NALM6 (cell line): ENCODE measurements around the genes PORCN, KCND1 and EZHIP.

- PRO-cap: no peak
Measured at GRCh38 chrX:47569108-47569872, 8.3 kb downstream of the ARAF start.

DNA sequence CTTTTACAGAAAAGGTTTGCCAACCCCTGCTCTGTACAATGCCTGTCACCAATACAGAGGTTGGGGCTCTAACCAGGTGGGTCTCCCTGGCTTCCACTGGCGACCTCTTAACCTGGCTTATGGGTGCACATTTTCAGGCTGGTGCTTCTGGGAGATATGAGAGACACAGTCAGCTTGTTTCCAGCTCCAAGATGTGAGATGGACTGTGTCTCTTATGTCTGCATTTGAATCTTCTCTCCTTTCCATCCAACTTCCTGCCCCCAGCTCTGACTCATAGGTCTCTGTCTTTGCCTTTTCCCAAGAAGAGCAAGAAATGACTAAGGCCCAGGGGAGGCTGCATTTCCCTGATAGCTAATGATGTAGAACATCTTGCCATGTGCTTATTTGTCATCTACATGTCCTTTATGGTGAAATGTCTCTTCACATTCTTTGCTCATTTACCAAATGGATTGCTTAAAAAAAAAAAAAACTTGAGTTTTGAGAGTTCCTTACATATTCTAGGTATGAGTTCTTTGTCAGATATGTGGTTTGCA lies 3.2 kb upstream of the UXT start:
- PRO-cap: no peak

- PRO-cap: no peak
Measured at GRCh38 chrX:47862644-47863105, 26.0 kb downstream of the ZNF81 start.

- PRO-cap: no peak
Measured at GRCh38 chrX:48002214-48002867, 1.4 kb downstream of the ZNF182 start.

DNA sequence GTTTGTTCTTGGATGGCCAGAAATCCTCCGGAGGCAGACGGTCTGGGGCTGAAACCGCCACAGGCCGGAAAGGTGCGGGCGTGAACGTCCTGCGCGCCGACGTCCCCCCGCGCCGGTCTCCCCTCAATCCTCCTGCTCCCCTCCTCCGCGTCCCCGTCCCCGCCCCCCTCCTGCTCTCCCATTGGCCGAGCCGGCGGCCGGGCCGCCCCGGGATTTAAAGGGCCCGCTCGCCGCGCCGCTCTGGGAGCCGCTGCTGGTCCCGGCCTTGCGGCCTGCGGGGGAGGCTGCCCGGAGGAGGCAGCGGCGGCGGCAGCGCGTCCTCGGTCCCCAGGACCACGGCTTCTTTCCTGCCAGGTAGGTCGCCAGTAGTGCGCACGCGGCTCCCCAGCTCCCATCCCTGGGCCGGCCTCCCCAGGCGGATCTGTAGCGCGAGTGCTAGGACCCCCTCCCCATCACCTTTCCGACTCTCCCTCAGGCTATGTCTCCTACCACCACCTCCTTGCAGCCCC lies at the start of gene PORCN:
TSS of gene PORCN (plus strand) at position 243 of the 509 bp plus-strand sequence.
- PRO-cap: bidirectional peak, plus-strand start at position 245 of the sequence, minus-strand start at position 131 of the sequence

DNA sequence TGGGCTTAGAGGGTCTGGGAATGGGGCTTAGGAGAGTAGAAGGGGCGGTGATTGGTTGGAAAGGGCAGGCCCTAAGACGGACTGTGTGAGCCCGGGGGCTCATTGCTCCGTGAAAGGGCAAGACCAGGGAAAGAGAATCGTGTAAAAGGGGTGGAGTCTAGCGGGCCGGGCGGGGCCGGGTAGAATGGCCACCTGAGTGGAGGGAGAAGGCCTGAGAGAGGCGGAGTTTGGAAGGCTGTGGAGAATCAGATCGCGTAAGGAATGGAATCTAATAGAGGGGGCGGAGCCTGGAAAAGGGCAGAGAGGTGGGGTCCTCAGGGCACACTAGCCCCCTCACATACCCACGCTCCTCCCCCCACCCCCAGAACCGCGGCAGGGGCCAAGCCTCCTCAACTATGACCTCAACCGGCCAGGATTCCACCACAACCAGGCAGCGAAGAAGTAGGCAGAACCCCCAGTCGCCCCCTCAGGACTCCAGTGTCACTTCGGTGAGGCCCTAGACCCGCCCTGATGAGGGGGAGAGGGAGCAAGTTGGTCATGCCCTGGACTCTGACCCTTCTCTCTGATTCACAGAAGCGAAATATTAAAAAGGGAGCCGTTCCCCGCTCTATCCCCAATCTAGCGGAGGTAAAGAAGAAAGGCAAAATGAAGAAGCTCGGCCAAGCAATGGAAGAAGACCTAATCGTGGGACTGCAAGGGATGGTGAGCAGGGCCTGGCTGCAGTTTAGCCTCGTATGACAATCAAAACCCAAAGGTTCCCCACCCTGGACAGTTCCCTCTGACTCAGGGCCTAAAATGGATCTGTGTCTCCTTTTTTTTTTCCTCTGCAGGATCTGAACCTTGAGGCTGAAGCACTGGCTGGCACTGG lies 665 bp downstream of the HDAC6 start:
- PRO-cap: bidirectional peak, plus-strand start at position 248 of the sequence, minus-strand start at position 104 of the sequence

DNA sequence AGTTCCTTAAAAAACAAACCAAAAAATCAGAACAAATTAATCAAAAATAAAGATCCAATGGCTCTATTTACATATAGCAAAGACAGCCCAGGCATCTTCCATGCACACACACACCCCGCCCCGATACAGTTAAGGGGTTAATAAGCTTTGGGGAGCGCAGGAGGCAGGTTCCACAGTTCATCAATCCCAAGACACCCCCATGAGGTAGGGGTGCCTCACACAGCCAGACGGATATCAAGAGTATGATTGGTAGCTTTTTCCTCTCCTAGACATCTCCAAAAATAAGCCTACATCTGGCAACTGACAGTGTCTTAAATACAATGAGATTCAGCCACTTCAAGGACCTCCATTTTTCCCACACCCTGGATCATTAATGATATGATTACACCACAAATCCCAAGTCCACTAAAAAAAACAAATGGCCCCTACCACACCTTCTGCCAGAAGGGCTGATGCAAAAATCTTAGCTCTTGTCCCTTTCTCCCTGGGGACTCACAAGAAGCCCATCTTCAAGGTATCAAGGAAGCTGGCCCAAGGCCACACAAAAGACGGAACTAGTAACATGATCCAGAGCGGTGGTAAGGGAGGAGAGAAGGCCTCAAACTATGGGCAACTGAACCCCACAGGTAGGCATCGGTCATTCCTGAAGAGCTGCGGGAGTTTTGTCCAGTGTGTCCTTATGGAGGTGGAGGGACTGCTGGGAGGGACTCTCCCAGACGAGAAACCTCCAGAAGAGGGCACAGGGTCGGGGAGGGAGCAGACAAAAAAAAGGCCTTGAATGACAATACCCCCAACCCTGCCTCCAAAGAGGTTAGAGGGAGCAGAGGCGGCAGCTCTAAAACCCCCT lies 6.2 kb downstream of the PQBP1 start:
- PRO-cap: no peak

- PRO-cap: no peak
Measured at GRCh38 chrX:48954698-48955279, 2.6 kb downstream of the OTUD5 start.

DNA sequence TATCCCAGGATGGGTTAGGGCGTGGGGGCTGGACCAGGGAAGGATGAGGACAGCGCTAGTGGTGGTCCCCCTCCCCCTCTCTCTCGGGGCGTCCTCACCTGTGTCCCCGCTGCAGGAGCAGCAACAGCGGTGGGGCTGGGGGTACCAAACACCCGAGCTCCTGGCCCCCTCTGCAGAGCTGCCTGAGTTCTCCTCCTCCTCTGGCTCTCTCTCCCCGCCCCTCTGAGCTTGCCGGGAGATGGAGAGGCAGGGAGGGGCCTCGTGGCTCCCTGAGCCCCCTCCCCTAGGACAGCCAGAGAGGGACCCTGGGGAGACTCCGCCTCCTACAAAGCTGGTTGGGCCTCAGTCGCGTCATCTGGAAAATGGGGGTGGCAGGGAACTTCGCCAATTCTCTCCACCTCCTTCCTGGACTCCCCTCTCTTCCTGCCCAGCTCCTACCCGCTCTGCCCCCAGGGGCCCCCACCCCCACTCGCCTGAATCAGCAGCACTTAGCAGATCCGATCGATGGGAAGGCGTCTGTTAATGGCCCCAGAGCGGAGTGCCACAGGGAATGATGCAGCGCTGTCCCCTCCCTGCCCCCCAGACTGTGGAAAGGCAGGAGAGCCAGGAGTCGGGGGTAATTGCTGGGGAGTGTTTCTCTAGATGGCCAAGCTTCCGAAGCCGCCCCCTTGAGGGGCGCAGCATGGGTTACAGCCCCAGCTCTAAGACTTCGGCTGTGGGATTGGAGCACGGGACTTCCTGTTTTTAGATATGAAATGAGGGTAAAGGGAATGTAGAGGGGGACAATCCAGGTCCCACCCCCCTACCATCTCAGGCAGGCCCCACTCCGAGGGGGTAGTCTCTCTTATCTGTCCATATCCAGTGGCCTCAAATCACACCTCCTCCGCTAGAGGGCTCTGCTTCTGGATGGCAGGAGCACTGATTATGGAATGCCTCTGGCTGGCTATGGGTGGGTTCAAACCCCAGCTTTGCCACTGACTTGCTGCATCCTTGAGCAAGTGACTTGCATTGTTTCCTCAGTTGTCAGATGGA lies at the start of gene KCND1:
TSS of gene KCND1 (minus strand) at position 202 of the 1,032 bp plus-strand sequence.
- PRO-cap: no peak

- PRO-cap: no peak
Measured at GRCh38 chrX:48987981-48988273, 14.1 kb downstream of the GRIPAP1 start.

- PRO-cap: no peak
Measured at GRCh38 chrX:48993235-48993781, 8.8 kb downstream of the GRIPAP1 start.

DNA sequence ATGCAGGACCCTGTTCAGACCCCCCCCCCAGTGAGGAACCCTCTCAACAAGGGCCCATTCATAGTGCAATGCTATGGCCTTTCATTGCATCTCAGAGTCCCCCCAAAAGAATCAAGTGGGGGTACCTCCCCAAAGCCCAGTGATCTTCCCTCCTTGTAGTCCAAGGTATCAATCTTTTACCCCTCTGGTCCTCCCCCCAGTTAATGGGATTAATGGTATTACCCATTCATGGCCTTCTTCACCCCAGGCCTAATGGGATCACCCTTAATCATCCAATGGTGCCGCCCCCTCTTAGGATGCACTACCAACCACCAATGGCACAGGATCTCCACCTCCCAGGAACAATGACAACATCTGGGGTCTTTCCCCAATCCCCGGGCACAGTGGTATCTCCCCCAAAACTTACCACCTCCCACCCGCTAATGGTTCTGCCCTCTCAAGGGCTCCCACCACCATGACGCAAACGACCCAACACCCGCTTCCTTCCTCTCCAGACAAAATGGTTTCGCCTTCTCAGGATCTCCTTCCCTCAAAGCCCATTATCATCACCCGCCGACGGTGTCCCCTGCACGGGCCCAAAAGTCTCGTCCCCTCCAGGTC lies 626 bp downstream of the GRIPAP1 start:
- PRO-cap: no peak

- PRO-cap: no peak
Measured at GRCh38 chrX:49061279-49061832, 2.6 kb downstream of the CCDC120 start.

DNA sequence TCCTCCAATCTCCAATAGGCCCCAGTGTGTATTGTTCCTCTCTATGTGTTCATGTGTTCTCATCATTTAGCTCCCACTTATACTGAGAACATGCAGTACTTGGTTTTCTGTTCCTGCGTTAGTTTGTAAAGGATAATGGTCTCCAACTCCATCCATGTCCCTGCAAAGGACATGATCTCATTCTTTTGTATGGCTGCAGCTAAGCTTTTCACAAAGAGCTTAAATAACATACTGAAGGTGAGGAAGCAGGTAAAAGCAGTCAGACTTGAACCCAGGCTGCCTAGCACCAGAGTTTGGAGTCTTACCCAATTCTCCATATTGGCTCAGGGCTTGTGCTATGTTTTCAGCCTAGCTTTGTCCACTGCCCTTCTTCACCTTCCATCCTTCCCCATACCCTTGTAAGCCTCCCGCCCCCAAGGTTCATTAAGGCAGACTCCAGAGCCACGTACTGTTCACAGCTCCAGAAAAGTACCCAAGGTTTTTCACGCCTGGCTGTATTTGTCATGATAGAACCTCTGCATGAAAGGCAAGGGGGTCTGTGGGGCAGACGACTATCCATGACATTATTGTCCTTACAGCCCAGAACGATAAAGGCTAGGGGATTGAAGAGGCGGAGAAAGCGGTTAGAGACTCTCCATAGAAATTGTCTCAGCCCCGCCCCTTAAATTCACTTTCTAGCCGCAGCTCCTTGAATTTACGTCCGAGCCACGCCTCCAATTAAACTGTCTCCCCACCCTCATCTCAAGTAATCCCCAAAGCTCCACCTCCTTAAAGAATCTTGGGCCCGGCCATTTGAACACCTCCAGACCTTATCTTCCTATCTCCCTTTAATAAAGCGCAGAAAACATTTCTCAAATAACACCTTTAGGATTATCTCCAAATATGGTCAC lies 7.6 kb upstream of the MAGIX start:
- PRO-cap: no peak

- PRO-cap: no peak
Measured at GRCh38 chrX:49174523-49175534, 3.1 kb downstream of the PLP2 start.

DNA sequence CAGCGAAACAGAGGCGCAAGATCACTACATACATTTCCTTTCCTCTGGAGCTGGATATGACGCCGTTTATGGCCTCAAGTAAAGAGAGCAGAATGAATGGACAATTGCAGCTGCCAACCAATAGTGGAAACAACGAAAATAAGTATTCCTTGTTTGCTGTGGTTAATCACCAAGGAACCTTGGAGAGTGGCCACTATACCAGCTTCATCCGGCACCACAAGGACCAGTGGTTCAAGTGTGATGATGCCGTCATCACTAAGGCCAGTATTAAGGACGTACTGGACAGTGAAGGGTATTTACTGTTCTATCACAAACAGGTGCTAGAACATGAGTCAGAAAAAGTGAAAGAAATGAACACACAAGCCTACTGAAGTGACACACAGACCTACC lies 2.0 kb downstream of the USP27X start:
- PRO-cap: no peak

GRCh38 chrX:50697480-50698204 lies 116.4 kb downstream of the SHROOM4 start:
- PRO-cap: no peak

DNA sequence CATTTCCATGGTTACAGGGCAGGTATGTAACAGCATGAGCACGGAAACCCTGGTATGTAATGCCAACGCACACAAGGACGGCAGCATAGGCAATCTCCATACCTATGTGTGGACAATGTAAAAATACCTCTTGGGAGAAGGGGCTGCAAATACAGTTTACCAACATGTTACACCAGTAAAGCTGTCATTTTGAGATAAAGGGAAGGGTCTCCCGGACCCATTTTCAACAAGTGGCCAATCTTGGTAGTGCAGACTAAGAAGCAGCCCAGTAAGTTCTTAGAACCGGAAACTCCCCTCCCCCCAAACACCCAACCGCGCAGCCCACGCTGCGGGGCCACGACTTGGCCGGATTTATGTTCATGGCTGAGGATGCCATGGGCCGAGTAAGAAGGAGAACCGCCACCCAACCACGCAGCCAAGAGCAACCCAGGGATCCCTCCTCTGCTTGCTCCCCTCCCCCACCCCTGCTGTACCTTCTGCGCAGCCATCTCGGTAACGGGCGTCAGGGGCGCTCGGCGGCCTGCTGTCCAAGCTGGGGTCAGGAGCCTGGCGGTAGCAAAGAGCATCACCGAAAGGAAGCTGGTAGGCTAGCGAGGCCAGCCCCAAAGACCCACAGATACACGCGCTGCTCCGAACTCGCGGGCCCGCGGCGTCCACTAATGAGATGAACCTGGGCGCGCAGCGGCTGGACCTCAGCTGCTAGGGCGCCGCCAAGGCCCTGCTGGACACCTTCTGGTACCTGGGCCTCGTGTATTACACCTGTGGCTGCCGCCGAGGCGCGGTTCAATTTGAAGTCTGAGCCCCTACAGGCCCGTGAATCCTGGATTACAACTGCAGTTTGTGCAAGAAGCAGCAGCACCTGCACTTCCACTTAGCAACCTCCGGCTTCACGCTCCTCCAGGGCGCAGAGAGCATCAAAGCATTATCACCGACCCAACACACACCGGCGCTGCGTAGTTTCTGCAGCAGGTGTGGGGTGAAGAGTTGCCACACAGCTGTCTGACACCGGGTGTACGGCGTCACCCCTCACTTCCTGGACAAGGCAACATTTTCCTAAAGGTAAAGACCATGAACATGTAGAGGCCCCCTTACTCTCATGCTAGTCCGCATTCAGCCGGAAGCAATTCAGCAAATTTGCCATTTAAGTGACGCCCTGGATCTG lies 10.7 kb upstream of the EZHIP start:
- PRO-cap: no peak

- PRO-cap: no peak
Measured at GRCh38 chrX:51406543-51407070, at the start of gene EZHIP. EZHIP (plus strand) TSS chrX:51406948.

DNA sequence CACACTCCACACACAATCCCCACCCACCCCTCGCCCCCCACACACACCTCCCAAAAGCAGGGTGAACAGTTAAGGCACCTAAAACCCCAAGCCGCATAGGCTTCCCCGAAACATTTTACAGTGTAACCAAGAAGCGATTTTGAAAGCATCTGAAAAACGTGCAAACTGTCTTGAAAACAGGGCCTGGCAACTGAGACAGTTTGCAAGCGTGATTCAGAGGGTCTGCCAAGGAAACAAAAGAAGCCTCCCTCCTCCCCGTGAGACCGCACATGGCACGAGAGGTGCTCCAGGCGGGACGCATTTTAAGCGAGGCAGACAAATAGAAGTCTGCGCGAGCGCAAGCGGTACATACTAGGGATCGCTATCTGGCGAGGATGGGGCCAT lies 801 bp downstream of the NUDT11 start:
- PRO-cap: bidirectional peak, plus-strand start at position 266 of the sequence, minus-strand start at position 224 of the sequence